Thoracic aorta endothelial cell (primary cell): ENCODE data around the genes OR9G1, MED19, OR5B21 and LPXN.

DNA sequence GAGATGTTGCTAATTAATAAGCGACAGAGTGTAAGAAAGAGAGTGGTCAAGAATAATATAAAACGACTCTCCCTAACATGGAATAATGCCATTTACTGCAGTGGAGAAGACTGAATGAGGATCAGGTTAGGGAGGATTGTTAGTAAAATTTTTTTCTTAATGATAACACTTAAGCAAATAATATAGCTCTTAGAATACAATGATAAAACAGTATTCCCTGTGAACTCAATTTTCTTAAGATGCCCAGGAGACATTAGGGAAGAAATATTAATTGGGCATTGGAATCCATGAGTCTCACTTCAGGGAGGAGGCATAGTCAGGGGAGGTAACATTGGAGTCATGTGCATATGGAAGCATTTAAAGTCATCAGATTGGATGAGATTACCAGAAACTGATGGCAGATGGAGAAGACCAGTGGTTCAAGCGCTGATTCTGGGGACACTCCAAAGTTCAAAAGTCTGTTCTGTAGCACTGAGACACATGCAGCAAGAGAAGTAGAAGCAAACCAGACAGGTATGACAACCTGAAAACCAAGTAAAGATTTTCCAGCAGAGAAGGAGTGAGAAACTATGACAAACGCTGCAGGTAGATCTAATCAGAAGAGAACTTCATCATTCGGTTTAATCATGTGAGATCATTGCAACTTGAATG is at the start of gene OR9G1:
TSS of gene OR9G1 (plus strand) at position 418 of the 651 bp plus-strand sequence.
- CAGE, long polyA plus RNA: no peak

GRCh38 chr11:57216862-57217533 is 20.1 kb downstream of the APLNR start:
- CAGE, long polyA plus RNA: no peak

GRCh38 chr11:57277653-57278775 is 41.0 kb upstream of the APLNR start:
- CAGE, long polyA plus RNA: no peak

GRCh38 chr11:57305280-57305877 is 19.4 kb downstream of the TNKS1BP1 start:
- CAGE, long polyA plus RNA: no peak

GRCh38 chr11:57321159-57321506 is 3.6 kb downstream of the TNKS1BP1 start:
- CAGE, long polyA plus RNA: no peak

- CAGE, long polyA plus RNA: no peak
Measured at GRCh38 chr11:57330716-57331229, 4.9 kb downstream of the SSRP1 start.

DNA sequence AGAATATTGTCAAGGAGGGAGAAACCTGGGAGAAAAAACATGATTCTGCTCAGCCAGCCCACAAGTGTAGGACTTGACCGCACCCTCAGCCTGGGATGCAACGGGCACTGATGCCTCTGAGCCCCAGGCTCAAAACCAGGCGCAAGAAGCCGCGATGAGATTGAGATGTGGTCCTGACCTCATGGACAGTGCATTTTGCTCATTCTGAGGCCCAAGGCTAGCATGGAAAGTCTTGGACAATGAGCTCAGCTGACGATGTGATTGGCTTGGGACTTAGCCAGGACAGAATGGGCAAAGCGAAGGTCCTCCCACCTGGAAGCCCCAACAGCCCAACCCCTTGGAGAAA is 2.9 kb downstream of the SLC43A3 start:
- CAGE, long polyA plus RNA: no peak

GRCh38 chr11:57457175-57457673 is 3.1 kb upstream of the RTN4RL2 start:
- CAGE, long polyA plus RNA: no peak

DNA sequence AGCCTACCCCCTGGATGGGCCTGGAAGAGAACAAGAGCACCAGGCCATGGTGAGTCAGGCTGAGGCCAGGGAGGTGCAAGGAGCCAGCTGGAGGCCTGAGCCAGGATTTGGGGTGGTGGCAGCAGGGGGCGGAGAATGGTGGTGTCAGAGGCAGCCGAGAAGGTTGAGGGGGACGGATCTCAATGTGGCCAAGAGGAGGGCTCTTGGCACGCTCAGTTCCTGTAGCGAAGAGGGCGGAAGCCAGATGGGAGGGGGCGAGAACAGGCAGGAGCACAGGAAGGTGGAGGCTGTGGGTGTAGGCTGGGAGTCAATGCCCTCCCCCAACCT is 13.7 kb downstream of the RTN4RL2 start:
- CAGE, long polyA plus RNA: no peak

- CAGE, long polyA plus RNA: no peak
Measured at GRCh38 chr11:57493273-57494503, 21.8 kb downstream of the SLC43A1 start.

- CAGE, long polyA plus RNA: no peak
Measured at GRCh38 chr11:57514046-57515117, 1.1 kb downstream of the SLC43A1 start.

- CAGE, long polyA plus RNA: no peak
Measured at GRCh38 chr11:57615298-57615740, 17.8 kb downstream of the SERPING1 start.

- CAGE, long polyA plus RNA: no peak
Measured at GRCh38 chr11:57639147-57639519, 10.6 kb downstream of the YPEL4 start.

DNA sequence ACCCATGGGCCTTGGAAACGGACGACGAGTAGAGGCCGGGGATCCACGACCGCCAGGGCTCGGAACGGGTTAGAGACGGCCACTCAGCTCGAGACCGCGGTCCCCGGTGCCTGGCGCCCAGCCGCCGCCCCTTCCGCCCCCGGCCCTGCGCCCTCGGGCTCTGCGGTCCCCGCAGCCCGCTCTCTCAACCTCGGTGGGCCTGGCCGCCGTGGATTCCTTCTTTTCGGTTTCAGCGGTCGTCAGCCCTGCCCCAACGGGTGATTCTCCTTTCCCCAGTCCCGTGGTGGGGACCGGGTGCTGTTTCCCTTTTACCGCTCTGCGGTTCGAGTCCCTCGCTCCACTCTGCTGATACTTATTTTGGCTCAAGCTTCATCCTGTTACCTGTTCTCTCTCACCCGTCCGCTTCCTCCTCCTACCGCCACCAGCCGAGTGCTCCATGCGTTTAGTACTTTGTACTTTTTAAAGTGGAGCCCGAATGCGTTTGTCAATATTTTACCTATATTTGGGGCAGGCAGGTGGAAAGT is 488 bp downstream of the ZDHHC5 start:
- CAGE, long polyA plus RNA: no peak

- CAGE, long polyA plus RNA: no peak
Measured at GRCh38 chr11:57668864-57669150, 893 bp downstream of the ZDHHC5 start.

DNA sequence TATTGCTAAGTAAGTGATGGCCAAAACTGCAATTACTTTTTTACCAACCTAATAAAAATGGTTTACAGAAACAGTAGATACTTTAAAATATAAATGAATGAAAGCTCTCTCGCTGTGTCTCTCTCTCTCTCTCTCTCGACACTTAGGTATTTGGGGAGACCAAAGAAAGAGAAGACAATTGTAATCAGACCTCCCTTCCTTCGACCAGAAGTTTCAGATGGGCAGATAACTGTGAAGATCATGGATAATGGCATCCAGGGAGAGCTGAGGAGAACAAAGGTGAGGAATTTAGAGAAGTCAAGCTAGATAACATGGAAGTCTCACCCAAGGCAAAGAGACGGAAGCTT is 18.4 kb downstream of the MED19 start:
- CAGE, long polyA plus RNA: no peak

- CAGE, long polyA plus RNA: no peak
Measured at GRCh38 chr11:57711495-57712431, at the start of gene MED19. TSS of gene MED19 (minus strand) at chr11:57712215.

DNA sequence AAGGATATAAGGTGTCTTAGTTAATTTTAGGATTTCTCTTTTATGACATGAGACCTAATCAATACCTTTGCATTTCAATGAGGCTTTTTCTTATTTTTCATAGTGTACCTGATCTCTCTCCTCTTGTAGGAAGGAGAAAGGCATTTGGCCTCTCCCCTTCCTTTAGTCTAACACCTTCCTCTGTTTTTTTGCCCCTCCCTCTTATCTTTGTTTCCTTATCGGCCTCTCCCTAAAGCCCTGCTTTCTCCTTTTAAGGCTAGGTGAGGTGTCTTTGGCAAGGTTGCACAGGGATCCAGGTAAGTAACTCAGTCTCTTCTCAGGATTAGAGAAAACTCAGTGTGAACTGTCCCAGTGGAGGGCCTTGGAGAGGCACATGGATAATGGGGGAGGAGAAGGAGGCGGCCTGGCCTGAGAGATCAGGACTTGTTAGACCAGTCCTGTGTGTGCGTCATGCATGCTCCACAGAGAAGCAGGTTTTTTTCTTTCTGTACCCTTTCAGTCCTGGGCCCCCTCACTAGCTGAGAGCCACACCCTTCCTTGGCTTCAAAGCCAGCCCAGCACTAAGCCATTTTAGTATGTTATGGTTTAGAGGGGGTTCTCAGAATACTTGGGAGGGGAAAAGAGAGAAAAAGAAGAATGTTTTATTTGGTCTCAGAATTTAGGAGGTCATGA is 19.9 kb downstream of the CTNND1 start:
- CAGE, long polyA plus RNA: no peak

- CAGE, long polyA plus RNA: no peak
Measured at GRCh38 chr11:58508007-58508481, at the start of gene OR5B21. TSS of gene OR5B21 (minus strand) at chr11:58508105.

DNA sequence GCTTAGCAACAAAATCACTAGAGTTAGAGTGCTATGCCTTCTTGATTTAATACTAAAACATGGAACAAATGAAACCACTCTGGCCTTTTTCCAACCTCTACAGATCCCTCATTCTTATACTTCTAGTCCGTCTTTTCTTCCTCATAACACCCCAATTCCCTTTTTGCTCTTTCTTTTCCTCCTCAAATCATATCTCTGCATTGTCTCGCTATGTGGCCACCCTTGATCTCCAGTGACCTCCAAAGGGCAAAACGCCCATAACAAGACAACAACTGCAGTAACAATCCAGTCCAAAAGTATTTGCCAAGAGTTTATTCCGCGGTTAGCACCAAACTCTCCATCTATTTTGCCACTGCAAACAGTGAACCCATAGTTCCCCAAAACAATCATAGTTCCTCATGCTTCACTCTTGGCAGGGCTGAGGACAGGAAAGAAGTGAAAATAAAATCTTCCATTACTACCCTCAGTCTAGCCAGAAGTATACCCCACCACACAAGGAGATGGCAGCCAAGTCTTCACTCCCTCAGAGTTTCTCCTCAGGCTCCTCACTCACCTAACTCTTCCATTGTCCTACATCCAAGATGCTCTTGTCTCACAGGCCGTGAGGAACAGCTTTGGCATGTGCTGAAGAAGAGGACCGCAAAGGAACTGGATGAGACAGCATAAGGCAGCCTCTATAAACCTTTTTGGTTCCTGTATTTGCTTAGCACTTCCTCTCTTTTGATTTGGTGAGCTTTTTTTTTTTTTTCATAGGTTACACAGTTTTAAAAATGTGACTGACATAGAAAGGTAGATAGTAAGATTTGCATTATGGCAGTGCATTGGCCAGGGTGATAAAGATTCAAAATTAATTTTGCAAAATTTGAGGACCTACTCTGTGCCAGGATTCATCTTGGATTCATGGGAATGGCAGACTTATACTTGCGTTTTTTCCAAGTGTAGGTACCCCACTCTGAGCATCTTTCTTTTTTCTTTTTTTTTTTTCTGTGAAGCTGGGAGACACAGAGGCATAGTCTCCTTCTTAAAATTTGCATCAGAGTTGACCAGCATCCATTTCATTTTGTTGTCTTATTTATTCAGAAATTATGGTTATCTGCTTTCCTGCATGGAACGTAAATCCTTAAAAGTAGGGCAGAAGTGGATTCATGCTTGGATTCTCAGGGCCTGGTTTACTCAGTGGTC is at the start of gene LPXN:
TSS of gene LPXN (minus strand) at position 650 of the 1,182 bp plus-strand sequence.
- CAGE, long polyA plus RNA: no peak